ENCODE measurements around a stretch of chr2.

DNA sequence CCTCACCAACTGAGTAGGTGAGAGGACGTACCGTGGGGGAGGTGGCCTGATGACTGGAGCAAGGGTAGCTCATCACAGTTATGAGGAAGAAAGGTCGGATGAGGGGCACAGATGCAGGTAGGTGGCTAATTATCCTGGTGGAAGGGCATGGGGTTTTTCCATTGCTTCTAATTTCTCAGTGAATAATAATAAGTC is 10.8 kb downstream of the ITGA6 start:
- PRO-cap: no peak
- RAMPAGE, long total RNA, 3 experiments: no peak in any of the 3 experiments

GRCh38 chr2:172473959-172474449 is 46.6 kb downstream of the ITGA6 start:
- PRO-cap: no peak
- RAMPAGE, long total RNA, 3 experiments: no peak in any of the 3 experiments

- PRO-cap: no peak
- RAMPAGE, long total RNA, 3 experiments: no peak in any of the 3 experiments
Measured at GRCh38 chr2:172847579-172848034, 112.0 kb downstream of the RAPGEF4 start.

GRCh38 chr2:172927490-172928531 is 147.8 kb upstream of the MAP3K20 start:
- PRO-cap: unidirectional peak, plus-strand start at chr2:172928154
- RAMPAGE, long total RNA, 3 experiments: no peak in any of the 3 experiments

GRCh38 chr2:172949573-172950003 is 126.1 kb upstream of the MAP3K20 start:
- PRO-cap: no peak
- RAMPAGE, long total RNA, 3 experiments: no peak in any of the 3 experiments

DNA sequence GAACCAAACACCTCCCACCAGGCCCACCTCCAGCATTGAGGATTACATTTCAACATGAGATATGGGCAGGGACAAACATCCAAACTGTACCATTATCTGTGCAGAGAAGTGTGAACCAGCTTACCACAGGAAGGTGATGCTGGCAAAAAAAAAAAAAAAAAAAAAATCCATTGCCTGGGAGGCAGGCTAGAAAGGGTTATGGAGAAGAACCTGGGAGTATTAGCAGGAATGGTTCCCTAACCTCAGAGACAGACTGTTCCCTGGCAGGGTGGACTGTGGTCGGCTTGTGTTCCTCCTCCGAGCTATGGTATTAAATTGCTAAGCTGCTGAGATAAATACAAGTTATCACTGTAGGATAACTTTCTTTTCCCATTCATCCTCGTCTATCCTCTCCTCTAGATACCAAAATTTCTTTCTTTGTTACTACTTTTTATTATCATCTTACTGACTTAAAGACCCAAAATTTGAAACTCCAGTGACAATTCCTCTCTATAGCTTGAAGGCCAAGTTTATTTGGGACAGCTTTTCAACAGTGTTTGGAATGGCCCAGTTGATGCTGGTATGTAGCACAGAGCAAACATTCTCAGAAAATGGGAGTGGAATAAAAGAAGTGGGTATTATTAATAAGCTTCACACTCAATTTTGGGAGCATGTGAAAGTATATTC is 73.7 kb upstream of the MAP3K20 start:
- PRO-cap: unidirectional peak, plus-strand start at position 248 of the sequence
- RAMPAGE, long total RNA, 3 experiments: no peak in any of the 3 experiments

- PRO-cap: unidirectional peak, plus-strand start at chr2:173150334
- RAMPAGE, long total RNA, 3 experiments: no peak in any of the 3 experiments
Measured at GRCh38 chr2:173150063-173150393, 74.4 kb downstream of the MAP3K20 start.

DNA sequence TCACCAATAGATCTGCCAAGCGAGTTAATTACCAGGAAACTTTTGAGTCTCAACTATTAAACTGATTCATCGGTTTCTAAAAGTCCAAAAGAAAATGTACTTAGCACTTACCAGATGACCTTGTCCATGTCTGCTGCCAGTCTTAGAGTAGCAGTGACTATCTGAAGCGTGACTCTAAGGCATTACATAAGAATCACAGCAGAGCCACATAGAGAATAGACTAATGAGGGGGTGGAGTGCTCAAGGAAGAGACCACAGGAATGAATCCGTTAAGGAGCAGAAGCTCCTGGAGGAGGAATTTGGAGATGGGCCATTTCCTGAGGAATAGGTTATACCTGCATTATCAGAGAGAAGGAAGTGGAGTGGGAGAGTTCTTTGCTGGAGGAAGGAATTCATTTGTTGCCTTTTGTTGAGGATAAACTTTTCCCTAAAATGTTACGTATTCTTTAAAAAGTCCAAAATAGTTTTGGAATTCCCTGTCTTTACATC is 116.0 kb downstream of the MAP3K20 start:
- PRO-cap: no peak
- RAMPAGE, long total RNA, 3 experiments: no peak in any of the 3 experiments

- PRO-cap: no peak
- RAMPAGE, long total RNA, 3 experiments: no peak in any of the 3 experiments
Measured at GRCh38 chr2:173192064-173192539, 116.5 kb downstream of the MAP3K20 start.

DNA sequence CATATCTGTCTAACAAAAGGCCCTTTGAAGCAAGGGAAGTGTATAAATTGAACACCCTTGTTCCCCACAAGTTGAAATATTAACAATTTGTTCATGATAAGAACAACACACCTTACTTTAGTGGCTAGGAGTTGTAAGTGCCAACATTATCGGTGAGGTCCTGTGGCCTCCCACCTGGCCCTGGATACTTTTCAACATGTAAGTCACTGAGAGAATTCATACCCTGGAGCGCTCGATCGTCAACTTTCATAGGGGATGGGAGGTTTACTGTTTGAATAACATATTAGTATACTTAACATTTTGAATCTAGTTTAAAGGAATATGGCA is 116.2 kb upstream of the CDCA7 start:
- PRO-cap: no peak
- RAMPAGE, long total RNA, 3 experiments: no peak in any of the 3 experiments

- PRO-cap: no peak
- RAMPAGE, long total RNA, 3 experiments: no peak in any of the 3 experiments
Measured at GRCh38 chr2:173353986-173354208, 775 bp upstream of the CDCA7 start.

DNA sequence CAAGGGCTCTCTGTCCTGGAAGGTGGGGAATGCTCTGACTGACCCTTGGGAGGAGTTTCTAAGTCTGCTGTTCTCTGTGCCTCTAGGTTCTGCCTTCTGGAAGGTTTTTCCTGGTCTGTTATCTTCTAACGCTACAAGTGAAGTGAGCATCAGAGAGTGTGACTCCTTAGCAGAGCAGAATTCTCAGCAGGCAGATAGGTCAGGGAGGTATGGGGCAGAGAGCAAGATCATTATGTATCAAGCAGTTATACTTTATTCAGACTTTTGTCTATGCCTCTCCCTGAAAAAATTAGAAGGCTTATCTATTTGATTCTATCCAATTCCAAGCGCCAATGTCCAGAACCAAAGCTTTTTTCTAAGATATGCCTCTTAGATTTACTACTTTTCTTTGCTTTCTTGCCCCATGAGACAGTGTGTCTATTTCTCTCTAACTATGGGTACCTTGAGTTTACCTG is 35.5 kb downstream of the SP3 start:
- PRO-cap: no peak
- RAMPAGE, long total RNA, 3 experiments: no peak in any of the 3 experiments

DNA sequence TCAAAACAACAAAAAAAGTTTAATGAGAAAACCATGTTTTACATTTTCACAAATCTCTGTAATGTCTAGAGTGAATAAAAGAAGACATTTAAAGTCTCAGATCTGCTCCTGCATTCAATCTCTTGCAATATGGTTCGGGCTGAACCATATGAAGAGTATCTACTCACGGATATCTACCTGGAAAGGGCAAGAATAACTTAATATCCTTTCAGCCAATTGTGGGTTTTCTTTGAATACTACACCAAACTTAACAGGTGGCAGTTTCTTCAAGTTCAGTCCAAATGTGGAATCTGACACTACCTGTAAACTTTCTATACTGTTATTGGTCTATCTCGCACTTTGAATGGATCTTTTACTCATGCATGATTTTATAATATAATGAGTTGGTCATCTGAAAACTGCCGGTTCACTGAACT is 13.7 kb downstream of the SP3 start:
- PRO-cap: no peak
- RAMPAGE, long total RNA, 3 experiments: no peak in any of the 3 experiments

- PRO-cap: unidirectional peak, plus-strand start at chr2:174012877; bidirectional peak, plus-strand start at chr2:174013215, minus-strand start at chr2:174013096
- RAMPAGE, long total RNA, 3 experiments: no peak in any of the 3 experiments
Measured at GRCh38 chr2:174012612-174013274, 47.6 kb upstream of the SP3 start.

DNA sequence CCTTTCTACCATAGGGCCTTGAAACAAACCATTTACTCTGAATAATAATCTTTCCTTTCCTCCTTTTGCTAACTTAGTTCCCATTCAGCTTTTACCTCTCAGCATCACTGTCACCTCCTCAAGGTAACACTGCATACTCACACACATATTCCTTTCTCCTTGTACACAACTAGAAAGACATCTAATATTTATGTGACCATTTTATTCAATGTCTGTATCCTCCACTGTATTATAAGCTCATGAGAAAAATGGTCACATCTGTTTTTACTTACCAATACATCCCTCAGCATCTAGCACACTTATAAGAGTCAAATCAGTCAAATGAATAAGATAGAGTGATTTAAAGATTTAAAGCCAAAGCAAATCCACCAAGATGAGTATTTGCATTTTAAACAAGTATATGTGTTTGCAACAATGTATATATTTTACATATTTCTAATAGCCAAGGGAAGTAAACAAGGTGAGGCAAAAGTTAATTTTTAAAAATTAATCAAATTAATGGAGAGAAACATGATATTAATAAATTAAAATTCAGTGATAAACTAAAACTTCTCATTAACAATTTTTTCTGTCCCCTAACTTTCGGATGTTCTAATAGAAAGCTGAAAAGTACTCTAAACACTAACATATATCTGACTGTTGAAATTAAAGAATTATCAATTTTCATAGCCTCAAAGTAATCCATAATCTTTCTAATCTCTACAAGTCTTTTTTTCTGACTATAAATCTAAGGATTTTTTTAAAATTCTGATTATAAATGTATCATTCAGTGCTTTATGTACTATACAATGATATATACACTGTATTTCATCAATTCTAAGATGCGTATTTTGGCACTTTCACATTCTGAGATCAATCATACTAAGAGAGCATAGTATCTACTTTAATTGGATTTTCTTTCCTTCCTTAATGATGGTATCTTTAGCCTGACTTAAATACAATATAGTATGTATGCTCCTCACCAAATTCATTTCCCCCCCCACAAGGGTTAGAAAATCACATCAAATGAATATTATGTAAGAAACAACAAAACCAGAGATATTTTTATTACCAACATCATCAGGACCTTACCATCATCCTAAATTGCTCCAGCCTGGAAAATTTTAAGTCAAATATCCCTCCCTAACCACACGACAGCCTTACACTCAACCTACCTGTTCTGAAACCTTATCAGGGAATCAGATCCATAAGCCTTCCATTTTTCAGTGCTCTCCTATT is 27.6 kb downstream of the OLA1 start:
- PRO-cap: no peak
- RAMPAGE, long total RNA, 3 experiments: no peak in any of the 3 experiments

GRCh38 chr2:174493530-174494025 is 6.7 kb upstream of the GPR155 start:
- PRO-cap: no peak
- RAMPAGE, long total RNA, 3 experiments: no peak in any of the 3 experiments

DNA sequence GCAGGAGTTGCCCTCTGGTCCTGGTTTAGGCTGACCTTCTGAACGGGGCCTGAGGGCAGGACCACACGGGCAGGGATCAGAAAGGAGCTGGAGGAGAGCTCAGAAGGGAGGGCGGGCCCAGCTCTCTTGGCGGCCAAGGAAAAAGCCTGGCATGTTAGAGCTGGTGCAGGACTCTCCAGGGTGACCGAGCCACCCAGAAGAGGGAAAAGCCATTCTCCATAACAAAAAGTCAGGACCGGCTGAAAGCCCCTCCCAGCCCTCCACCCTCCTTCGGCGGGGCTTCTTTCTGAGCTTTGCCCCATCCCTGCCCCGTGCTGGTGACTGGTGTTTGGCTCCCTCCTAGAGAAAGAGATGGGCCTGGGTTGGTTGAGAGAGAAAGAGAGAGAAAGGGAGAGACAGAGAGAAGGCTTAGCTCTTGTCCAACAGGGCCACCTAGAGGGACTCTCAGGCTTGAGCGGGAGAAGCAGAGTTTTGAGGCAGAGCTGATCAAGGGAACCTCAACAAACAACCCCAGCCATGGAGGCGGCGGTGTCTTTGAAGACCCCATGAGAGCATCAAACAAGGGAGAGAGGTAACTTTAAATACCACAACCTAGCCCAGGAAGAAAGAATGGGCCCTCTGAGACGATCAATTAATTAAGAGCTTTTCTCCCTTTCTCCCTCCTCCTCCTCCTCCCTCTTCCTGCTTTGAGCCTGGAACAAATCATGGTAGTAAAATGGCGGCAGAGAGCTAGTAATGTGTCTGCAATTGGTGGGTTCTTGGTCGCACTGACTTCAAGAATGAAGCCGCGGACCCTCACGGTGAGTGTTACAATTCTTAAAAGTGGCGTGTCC is 50.7 kb downstream of the WIPF1 start:
- PRO-cap: no peak
- RAMPAGE, long total RNA, 3 experiments: no peak in any of the 3 experiments

DNA sequence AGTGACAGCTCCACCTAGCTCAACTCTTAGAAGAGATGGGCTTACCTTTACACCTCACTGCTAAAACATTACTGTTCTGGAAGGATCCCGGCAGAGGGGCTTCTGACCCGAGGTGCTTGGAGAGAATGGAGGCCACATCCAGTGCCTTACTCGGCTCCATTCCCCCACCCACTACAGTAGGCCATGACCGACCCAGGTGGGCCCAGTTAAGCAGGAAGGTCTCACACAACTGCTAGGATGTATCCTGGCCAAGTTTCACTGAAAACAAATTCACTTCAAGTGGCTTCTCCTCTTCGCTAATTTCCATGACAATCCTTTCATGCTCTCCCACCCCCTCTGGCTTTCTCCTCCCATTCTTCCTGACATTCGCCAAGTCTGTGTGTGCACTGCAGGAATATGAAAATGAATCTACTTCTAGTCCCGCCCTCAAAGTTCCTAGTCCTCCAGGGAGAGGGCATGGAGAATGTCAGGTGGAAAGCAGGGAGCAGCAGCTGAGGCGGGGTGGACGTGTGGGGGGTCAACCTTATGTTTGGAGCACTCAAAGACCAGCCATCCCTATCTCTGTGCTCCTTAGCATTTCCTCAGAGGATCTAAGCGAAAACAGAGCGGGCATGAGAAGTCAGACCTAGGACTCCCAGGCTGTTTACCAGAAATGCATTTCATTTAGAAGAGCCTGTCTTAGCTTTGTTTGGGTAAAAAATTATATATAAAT is 11.8 kb downstream of the WIPF1 start:
- PRO-cap: no peak
- RAMPAGE, long total RNA, 3 experiments: no peak in any of the 3 experiments

- PRO-cap: no peak
- RAMPAGE, long total RNA, 3 experiments: no peak in any of the 3 experiments
Measured at GRCh38 chr2:174599311-174599870, 1.8 kb upstream of the WIPF1 start.

- PRO-cap: no peak
- RAMPAGE, long total RNA, 3 experiments: no peak in any of the 3 experiments
Measured at GRCh38 chr2:175178974-175179373, 2.5 kb downstream of the ATP5MC3 start.

All from gastrocnemius medialis (tissue), 3 donors.